Left ventricle myocardium (tissue), 1 donor: ENCODE results near the genes AHCYL2 and SMKR1.

GRCh38 chr7:128410178-128410834 is 524 bp upstream of the IMPDH1 start:
- PRO-cap, result no peak

DNA sequence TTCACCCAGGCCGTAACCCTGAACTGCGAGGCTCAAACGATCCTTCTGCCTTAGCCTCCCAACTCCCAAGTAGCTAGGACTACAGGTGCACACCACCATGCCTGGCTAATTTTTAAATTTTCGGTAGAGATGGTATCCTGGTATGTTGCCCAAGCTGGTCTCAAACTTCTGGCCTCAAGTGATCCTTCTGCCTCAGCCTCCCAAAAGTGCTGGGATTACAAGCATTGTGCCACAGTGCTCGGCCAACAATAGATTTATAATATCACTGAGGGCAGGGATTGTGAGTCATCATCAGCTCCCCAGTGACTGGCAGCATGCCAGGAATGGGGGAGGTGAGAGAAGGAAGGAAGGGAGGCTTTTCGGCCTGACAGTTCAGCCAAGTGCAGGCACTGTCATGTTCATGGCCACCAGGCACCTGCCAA is 46.6 kb downstream of the METTL2B start:
- PRO-cap, result no peak

DNA sequence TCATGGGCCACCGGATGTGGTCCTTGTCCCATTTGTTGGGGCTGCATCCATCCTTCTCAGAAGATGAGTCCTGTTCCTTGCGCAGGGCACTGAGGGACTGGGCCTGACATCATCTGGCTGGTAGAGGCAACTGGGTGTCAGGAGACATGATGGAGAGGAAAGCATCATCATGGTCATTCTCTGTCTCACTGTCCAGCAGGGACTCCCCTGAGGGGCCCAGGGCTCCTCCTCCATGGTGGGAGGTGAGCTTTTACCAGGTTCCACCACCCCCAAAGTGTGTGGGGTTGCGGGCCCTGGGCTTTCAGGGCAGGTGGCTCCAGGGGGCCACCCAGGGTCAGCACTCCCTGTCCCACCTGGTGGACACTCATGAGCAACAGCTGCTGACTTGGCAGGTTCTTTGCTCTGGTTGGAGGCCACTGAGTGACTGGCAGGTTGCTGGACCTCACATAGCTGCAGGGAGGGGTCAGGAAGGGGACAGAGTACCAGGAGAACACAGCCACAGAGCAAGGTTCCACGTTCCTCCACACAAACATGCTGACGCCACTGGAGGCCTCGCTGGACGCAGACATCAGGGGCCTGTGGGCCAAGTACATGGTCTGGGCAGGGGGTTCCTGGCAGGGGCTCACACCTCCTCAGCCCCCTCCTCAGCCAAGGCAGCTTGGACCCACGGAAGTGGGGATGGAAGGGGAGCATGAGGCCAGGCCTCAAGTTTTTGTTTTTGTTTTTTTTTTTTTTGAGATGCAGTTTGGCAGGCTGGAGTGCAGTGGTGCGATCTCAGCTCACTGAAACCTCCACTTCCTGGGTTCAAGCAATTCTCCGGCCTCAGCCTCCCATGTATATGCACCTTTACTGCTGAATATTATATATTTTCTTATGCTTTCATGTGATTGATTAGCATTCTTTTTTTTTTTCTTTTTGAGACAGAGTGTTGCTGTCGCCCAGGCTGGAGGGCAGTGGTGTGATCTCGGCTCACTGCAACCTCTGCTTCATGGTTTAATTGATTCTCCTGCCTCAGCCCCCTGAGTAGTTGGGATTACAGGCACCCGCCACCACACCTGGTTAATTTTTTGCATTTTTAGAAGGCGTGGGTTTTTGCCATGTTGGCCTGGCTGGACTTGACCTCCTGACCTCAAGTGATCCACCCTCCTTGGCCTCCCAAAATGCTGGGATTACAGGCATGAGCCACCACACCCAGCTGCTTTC is 13.5 kb upstream of the GARIN1A start:
- PRO-cap, result no peak

GRCh38 chr7:128769759-128770777 is 5.5 kb downstream of the OPN1SW start:
- PRO-cap, result no peak

DNA sequence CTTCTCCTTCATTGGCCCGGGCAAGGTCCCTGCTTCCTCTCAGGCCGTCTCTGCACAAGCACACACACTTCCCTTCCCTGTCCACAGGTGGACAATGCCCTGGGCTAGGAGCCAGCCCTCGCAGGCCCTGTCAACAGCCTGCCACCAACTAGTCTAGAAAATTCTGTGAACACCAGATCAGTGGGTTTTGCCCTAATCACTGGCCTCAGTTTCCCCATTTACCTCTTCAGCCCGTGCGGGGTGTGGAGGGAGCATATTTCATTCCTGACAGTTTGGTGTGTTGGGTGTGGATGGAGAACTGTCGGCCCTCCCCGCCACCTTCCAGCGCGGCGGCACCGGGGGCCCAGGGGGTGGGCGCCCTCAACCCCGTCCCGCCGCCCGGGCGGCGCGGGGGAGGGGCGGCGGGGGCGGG is 349 bp upstream of the FLNC start:
- PRO-cap, result bidirectional peak, plus-strand start at position 34 of the sequence, minus-strand start outside the sequence; bidirectional peak, plus-strand start outside the sequence, minus-strand start at position 389 of the sequence

DNA sequence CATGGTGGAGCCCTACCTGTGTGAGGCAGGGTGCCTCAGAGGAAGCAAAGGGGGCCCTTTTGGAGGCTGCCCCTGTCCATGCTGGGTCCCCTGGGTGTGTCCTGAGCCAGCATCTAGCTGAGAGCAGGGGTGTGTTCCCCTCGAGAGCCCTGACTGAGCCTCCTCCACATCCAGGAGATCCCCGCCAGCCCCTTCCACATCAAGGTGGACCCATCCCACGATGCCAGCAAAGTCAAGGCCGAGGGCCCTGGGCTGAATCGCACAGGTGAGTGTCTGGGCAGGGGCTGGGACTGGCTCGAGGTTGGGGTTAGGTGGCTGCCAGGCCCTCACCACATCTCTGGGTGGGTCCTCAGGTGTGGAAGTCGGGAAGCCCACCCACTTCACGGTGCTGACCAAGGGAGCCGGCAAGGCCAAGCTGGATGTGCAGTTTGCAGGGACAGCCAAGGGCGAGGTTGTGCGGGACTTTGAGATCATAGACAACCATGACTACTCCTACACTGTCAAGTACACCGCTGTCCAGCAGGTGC is 12.9 kb downstream of the FLNC start:
- PRO-cap, result no peak

GRCh38 chr7:128851053-128851998 is 11.3 kb upstream of the ATP6V1F start:
- PRO-cap, result no peak

- PRO-cap, result no peak
These were observed 7.4 kb downstream of the KCP start for GRCh38 chr7:128902845-128903675.

DNA sequence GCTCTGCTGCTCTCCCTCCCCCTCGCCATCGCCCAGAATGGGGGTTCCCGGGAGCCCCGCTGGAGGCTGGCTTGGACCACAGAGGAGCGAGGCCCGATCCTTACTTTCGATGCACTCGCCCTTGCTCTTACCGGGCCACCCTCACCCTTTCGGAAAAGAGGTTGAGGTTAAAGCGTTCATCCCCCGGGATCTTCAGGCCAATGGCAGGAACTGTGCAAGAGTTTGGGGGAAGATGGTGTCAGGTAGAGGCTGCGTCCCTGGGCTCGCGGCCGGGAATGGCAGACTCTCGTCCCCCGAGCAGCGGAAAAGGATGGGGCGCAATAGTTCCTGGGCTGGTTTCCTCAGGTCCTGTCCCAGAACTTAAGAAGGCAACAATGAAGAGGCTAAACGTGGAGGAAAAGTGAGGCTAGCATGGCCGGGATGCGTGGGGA is 673 bp downstream of the IRF5 start:
- PRO-cap, result no peak

DNA sequence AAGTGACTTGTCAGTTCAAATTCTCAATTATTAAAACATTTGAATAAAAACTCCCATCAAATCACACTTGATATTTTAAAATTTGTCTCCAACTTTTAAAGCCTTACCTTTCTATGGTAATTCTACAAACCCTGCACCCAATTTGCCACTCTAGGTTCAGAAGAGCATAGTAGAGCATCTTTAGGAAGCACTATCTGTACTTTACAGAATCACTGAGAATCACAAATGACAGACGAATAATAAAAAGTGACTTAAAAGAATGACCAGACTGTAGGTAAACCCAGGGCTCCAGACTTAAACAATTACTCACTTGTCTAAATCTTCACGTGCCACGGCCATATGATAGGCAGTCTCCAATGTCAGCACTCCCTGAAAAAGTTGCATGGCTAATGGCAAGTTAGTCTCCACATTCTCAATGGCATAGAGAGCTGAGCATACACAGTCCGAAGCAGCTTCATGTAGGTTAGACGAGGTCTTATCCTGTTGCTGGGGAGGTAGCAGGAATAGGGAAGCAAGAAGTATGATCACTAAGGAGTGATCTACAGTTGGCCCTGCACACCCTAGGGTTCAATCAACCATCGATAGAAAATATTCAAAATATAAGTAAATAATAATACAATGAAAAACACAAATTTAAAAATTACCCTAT is 54.0 kb downstream of the TNPO3 start:
- PRO-cap, result no peak

DNA sequence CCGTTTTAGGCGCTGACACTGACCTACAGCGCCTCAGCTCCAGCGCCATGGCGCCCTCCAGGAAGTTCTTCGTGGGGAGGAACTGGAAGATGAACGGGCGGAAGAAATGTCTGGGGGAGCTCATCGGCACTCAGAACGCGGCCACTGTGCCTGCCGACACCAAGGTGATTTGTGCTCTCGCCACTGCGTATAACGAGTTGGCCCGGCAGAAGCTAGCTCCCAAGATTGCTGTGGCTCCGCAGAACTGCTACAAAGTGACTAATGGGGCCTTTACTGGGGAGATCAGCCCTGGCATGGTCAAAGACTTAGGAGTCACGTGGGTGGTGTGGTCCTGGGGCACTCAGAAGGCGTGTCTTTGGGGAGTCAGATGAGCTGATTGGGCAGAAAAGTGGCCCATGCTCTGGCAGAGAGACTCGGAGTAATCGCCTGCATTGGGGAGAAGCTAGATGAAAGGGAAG is 1.1 kb upstream of the TNPO3 start:
- PRO-cap, result no peak

DNA sequence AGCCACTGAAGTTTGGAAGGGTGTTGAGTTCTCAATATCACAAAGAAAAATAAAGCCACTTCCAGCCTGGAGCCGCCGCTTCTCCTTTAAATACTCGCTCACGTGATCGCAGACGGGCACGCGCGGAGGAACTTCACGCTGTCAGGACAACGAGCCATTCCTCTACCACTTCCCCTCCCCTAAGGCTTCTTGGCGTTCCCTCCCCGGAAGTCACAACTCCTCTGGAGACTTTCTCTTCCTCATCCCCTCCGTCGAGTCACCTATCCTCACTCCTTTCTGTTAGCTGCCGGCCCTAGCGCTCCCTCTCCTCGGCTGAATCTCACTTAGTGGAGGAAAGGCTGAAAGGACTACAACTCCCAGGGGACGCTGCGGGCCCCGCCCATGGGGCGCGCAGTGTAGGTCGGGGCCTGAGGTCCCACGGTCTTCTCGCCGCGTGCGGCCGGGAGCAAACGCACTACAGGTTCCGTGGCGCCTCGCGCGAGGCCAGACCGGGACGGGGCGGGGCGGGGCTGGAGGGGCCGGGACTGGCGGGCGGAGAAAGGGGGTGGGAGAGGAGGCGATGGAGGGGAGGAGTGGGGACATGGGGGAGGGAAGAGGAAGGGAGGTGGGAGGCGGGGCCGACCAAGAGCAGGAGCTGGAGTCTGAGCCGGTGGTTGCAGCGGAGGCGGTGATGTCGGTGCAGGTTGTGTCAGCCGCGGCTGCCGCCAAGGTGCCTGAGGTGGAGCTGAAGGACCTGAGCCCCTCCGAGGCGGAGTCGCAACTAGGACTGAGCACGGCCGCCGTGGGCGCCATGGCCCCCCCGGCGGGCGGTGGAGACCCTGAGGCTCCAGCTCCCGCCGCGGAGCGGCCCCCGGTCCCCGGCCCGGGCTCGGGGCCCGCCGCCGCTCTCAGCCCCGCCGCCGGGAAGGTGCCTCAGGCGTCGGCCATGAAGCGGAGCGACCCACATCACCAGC is at the start of gene AHCYL2:
Gene AHCYL2, plus strand, starts transcription at position 624 of the 953 bp plus-strand sequence.
- PRO-cap, result bidirectional peak, plus-strand start at position 157 of the sequence, minus-strand start at position 88 of the sequence; bidirectional peak, plus-strand start at position 624 of the sequence, minus-strand start at position 325 of the sequence

DNA sequence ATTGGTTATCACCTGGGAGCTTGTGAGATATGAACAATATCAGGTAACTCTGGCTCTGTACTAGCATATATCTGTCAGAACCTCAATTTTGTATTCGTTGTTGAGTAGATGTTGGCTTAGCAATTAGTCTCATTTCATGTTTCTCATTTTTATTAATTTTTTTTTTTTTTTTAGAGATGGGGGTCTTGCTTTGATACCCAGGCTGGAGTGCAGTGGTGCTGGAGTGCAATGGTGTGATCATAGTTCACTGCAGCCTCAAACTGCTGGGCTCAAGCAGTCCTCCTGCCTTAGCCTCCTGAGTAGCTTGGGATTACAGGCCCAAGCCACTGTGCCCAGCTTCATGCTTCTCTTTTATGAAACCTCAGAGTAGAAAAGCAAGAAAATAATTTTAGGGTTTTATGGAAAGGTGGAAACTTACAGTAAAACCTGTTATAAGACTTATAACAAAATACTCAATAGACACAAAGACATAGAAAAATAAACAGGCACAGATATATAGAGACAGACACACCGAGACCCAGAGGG is 14.5 kb downstream of the AHCYL2 start:
- PRO-cap, result no peak

DNA sequence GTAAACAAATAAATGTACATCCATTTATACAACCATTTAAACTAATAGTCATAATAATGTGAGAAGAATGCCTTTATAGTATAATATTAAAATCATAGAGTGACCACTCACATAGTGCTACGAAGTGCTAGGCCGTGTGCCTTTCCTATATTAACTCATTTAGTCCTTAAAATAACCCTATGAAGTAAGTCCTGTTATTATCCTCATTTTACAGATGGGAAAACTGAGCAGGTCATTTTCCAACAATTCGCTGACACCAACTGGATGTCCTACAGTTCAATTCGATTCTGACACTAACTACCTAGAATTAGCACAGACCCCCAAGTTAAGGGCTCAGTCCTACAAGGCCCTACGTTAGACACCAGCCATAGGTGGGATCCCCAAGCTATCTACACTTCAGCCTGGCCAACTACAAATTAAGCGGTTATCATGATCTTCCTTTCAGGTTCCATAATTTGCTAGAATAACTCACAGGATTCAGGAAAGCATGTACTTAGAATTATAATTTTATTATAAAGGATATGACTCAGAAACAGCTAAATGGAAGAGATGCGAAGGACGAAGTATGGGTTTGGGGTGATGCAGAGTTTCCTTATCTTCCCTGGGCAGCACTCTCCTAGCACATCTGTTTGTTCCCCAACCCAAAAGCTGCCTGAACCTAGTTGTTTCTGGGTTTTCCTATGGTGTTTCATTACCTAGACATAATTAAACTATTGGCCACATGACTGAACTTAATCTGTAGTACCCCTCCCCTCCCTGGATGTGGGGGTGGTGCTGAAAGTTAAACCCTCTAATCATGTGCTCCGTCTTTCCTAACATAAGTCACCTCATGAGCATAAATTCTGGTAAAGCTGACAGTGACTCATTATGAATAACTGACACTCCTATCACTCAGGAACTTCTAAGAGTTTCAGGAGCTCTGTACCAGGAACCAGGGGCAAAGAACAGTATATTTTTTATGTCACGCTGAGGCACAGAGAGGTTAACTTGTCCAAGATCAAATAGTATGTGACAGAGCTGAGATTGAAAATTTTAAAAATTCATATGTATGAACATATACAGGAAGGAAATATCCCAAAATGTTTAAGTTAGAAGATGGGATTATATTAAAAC is 4.5 kb downstream of the STRIP2 start:
- PRO-cap, result no peak

GRCh38 chr7:129501850-129503084 is at the start of gene SMKR1:
SMKR1 (plus strand) TSS chr7:129502531.
- PRO-cap, result no peak

GRCh38 chr7:129554068-129554547 is 51.8 kb downstream of the SMKR1 start:
- PRO-cap, result no peak

DNA sequence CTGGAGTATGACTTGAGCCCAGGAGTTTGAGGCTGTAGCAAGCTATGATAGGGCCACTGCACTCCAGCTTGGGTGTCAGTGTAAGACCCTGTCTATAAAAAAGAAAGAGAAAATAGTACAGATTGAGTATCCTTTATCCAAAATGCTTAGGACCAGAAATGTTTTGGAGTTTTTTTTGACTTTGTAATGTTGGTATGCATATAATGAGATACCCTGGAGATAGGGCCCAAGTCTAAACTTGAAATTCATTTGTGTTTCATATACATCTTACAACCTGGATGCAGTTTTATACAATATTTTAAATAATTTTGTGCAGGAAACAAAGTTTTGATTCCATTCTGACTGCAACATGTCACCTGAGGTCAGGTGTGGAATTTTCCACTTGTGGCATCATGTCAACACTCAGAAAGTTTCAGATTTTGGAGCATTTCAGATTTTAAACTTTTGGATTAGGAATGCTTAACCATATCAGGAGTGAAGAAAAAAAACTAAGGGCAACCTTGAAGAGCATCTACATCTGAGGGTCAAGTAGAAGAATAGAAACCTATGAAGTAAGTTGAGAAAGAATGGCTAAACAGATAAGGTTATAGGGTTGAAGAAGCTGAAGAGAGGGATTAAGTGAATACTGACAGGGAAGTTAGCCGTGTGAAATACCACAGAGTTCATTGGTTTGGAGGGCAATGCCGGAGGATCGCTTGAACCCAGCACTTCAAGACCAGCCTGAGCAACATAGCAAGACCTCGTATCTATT is 7.3 kb downstream of the NRF1 start:
- PRO-cap, result no peak

GRCh38 chr7:129781278-129782375 is 170.1 kb downstream of the NRF1 start:
- PRO-cap, result no peak

GRCh38 chr7:129949227-129950156 is 3.3 kb downstream of the UBE2H start:
- PRO-cap, result unidirectional peak, plus-strand start at chr7:129949315

DNA sequence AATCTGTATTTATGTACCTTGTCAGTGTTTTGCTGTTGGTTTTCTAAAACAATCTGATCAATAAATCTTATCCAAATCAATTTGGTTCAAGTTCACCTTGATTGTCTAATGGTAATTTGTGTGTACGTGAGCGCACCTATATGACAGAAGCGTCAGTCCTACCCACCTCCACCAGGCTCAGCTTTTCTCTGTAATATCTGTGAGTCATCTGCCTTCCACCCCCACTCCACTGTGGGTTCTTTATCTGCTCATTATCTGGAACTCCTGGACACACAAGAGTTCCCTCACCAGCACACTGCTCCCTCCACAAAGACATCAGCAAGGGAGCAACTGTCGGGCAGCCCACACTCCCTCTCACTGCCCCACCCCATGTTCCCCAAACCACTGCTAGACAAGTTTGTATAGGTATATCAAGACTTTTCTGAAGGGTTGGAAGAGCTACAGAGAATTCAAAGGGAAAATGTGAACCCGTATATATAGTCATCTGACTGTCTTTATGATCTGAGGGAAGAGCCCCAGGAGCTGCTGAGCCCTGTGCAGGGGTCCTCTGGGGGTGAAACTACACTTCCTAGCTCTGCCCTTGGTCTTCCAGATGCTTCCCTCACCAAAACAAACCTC is 65.4 kb downstream of the KLHDC10 start:
- PRO-cap, result no peak